Aorta (tissue), 1 donor: ENCODE measurements around the gene DZANK1.

DNA sequence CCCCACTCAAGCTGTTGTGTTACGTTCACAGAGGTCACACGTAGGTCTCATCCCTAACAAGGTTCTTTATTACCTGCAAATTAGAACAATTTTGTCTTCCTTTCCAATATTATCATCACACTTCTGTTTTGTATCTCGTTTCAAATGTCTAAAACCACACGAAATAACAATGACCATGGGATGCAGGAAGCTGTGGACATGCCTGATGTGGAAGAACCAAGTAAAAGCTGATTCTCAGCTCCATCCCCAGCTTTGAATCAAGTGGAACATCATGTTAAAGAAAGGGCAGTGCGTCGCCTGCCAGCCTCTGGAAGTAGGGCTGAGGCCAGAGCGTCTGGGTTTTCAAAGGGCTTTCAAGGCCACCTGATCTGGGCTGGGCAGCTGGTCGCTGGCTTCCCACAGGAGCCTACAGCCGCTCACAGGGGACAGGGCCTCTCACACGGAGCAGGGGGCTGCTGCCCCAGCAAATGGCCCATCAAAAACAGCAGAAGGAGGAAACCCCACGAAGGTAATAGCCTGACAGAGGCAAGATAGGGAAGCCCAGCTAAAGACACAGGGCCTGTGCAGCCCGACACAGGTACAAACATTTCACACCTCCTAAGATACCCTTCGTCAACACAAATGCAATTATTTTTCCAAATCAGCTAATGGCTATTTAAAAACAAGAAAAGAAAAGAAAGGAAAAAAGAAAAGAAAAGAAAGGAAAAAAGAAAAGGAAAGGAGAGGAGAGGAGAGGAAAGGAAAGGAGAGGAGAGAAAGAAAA lies 25.0 kb downstream of the RRBP1 start:
- PRO-cap = no peak

DNA sequence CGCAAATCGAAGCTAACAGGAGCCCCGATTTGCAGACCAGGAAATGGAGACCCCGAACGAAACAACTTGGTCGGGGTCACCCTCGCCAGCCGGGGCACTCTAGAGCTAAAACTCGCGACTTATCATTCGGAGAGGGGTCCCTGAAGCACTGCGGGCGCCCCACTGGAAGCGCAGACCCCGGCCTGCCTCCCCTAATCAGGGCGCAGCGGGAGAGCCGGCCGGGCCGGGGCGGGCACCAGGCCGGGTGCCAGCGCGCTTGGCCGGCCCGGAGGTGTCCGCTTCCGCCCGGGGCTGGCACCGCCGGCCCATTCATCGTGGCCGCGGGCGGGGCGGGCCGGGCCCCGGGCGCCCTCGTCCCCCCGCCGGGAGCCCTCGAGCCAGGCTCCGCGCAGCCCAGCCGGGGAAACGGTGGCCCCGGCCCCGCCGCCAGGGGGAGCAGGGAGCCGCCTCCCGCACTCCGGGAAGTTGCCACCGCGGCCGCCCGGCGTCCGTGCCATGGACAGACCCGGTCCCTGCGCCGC lies 1.1 kb downstream of the RRBP1 start:
- PRO-cap = no peak

GRCh38 chr20:17681398-17682070 lies 508 bp downstream of the RRBP1 start:
- PRO-cap = no peak

DNA sequence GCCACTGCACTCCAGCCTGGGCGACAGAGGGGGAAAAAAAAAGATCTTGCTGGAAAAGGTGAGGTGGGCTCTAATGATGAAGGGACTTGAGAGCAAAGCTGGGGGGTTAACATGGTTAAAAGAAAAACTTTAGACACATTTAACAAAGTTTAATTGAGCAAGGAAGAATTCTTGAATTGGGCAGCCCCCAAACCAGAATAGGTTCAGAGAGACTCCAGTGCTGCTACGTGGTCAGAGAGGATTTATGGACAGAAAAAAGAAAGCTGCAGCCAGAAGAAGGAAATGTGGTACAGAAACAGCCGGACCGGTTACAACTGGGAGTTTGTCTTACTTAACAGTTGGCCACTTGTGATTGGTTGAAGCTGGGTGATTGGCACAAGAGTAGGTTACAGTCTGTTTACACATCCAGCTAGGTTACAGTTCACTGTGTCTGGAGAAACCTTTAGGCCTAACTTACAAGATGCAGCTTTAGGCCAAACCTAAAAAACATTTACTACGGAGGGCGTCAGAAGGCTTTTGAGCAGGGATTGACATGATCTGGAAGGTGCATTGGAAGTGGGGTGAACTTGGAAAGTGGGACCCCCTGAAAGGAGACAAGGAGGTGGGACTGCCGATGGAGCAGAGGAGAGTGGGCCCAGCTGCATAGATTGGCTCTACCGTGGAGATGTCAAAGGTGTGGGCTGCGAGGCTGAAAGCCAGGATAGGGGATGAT lies 122.2 kb downstream of the BANF2 start:
- PRO-cap = no peak

- PRO-cap = no peak
These were observed 95.2 kb downstream of the SNX5 start for GRCh38 chr20:17873449-17873704.

DNA sequence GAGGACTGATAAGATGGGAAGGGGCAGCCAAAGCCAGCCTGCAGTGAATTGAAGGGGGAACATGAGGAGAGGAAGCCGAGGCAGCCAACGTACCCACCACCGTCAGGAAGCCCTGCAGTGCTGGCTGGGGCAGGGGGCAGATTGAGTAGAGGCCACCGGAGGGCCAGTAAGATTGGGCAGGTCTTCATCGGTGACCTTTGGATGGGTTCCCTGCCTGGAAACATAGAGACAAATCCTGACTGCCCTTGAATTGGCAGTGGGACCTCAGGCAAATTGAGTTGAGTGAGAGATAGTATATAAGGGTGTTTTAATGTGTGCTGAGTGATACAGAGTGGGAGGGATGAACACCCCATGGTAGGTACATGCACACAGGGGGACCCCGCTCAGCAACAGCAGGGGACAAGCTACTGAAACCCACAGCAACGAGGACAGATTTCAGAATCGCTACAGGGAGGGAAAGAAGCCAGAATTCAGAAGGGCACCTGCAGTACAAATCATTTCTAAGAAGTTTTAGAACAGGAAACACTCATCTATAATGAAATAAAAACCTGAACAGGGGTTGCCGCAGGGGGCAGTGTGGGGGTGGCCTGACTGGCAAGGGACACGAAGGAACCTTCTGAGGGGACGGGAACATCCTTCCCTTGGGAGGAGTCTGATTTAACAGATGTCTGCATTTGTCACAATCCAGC lies 90.0 kb downstream of the SNX5 start:
- PRO-cap = no peak

DNA sequence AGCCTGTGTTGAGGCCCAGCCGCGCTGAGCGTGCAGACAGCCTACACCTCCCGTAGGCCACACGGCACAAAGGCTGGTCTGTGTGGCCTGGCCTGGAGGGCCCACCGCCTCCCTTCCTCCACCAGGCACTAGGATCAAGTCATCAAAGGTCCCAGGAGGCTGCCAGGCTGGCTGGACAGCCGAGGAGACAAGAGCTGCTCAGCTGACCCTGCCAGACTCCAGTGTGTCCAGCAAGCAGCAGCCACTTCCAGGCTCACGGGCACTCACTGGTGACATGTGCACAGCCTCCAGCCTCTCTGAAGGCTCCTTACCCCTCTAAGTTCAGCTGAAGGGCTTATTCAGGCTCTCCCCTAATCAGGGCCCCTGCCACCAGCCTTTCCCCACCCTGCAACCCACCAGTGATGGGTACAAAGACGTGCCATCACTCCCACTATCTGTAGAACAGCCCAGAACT lies 86.1 kb downstream of the SNX5 start:
- PRO-cap = no peak

GRCh38 chr20:17916317-17916884 lies 52.2 kb downstream of the SNX5 start:
- PRO-cap = no peak

DNA sequence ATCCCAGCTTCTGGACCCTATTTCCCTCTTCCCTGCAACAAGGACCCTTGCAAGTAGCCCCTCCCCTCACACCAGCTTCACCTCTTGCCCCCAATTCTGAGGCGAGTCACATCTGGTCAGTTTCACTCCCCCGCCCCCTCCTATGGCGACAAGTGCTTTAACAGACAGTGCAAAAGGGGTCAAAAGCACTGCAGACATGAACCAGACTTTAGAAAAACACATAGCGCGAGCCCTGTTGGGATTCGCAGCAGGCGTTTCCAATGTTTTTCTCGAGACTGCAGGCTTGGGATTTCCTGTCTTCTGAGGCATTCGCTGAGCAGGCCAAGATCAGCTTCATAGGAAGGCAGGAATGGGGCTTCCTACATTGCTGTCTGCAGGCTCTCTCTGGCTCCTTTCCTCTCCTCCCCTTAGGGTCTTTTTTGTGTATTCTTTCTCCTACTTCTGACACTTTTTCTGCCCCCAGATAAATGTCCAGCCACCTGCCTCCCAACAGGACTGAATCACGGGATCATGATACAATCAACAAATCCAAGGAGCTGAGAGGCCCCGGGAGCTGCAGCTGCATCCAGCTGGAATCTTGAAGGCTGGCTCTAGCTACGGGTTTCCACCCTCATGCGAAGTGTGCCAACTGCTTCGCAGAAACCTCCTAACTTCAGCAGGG lies 31.8 kb downstream of the SNX5 start:
- PRO-cap = no peak

- PRO-cap = no peak
These were observed 27.2 kb downstream of the SNX5 start for GRCh38 chr20:17941304-17941896.

DNA sequence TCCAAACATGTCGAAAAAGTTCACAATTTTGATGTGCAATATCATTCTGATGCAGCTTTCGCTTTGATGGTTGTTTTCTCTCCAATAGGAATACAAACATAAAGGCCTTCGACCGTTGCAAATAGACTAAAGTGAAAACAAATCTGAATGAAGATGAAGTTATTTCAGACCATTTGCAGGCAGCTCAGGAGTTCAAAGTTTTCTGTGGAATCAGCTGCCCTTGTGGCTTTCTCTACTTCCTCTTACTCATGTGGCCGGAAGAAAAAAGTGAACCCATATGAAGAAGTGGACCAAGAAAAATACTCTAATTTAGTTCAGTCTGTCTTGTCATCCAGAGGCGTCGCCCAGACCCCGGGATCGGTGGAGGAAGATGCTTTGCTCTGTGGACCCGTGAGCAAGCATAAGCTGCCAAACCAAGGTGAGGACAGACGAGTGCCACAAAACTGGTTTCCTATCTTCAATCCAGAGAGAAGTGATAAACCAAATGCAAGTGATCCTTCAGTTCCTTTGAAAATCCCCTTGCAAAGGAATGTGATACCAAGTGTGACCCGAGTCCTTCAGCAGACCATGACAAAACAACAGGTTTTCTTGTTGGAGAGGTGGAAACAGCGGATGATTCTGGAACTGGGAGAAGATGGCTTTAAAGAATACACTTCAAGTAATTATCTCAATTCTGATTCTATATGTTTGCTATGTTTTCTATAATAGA lies 1.0 kb downstream of the MGME1 start:
- PRO-cap = bidirectional peak, plus-strand start at position 347 of the sequence, minus-strand start at position 204 of the sequence

DNA sequence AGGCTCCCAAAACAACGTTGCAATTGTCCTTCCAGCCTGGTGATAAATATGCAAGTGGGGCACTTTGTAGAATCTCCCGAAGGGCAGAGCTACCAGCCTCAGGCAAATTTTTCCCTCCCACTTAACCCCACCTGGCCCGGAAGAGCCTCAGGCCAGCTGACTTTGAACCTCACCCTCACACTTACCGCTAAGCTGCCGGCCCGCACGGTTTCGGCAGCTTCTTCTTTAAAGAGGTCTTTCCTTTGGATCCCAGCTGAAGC lies 2.5 kb downstream of the OVOL2 start:
- PRO-cap = no peak

DNA sequence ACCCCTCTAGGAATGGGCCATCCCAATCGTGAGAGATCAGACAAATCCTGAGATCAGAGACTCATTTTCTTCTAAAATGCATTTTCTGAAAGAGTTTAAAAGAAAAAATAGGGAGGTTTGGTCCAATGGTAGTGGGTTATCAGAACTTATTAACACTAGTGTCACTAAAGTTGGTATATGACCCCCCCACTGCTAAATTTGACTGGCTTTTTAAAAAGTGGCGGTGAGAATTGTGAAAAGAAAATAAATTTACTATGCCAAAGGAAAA lies 40.5 kb downstream of the ZNF133 start:
- PRO-cap = no peak

- PRO-cap = no peak
These were observed 14.8 kb downstream of the DZANK1 start for GRCh38 chr20:18451709-18452685.

DNA sequence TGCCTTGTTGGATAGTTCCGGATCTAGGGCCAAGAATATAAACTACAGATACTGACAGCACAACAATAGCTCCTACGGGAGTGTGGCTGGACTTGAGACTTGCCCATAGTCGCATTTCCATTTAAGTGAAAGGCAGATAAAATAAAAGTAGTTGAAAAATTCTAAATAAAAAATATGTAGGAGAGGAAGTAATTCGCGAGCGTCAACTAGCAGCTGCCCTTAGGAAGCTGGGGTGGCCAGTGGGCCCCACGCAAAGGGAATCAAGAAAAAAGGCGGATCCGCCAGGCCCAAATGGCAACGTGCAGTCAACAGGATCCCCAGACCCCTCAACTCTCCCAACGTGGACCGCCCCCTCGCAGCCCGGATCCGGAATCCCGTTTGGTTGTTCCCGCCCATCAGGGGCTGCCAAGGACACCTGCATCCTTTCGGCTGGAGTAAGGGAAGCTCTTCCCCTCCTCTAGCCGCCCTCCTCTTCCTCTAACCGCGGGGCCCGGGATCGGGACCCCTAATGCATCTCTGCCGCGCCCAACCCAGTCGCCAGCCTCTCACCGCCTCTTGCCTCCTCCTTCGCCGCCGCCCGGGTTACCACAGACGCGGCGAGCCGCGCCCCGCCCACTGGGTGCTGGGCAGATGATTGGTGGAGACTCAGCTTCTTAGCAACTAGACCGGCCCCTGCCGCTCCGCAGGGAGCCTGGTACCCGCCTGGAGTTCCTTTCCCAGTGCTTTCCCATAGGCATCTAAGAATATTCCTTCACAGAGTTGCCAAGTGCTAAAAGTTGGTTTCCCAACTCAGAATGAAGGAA lies at the start of gene DZANK1:
TSS of gene DZANK1 (minus strand) at position 584 of the 803 bp plus-strand sequence.
- PRO-cap = unidirectional peak, minus-strand start at position 328 of the sequence; unidirectional peak, minus-strand start at position 557 of the sequence; unidirectional peak, minus-strand start at position 584 of the sequence

- PRO-cap = no peak
These were observed 522 bp upstream of the SLC24A3 start for GRCh38 chr20:19211978-19212262.

DNA sequence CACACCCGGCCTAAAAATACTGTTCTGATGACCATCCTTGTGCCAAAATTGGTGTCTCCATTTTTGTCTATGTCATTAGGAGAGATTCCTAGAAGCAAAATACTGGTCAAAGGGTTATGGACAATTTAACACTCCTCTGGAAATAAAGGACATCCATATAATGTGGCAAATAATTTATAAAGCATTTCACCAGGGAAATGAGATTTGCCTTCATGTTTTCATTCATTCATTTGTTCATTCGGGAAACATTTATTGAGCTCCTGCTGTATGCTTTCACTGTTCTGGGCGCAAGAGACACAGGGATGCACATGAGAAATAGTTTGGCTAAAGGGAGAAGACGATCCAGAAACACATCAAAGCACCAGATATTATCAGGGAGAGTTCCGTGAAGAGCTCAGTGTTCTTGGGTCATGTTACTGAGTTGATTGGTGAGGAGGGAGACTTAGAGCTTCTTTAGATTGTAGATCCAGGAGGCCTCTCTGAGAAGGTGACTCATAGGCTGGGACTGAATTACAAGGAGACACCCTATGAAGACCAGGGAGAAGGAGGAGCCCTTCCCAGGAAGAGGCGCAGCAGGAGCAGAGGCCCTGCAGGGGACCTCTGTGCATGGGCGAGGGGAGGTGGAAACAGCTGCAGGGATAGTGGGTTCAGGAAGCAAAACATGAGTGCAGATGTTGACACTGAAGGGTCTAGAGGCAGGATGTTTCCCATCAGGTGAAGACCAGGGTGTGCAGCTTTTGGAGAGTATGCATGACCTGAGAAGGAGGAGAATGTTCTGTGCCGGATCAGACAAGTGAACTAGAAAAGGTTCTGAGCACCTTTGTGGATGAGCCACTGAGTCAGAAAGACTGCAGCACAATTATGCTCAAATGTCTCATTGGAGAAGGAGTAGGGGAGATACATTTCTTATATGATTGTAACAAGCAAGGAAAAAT lies 196.5 kb downstream of the SLC24A3 start:
- PRO-cap = no peak

DNA sequence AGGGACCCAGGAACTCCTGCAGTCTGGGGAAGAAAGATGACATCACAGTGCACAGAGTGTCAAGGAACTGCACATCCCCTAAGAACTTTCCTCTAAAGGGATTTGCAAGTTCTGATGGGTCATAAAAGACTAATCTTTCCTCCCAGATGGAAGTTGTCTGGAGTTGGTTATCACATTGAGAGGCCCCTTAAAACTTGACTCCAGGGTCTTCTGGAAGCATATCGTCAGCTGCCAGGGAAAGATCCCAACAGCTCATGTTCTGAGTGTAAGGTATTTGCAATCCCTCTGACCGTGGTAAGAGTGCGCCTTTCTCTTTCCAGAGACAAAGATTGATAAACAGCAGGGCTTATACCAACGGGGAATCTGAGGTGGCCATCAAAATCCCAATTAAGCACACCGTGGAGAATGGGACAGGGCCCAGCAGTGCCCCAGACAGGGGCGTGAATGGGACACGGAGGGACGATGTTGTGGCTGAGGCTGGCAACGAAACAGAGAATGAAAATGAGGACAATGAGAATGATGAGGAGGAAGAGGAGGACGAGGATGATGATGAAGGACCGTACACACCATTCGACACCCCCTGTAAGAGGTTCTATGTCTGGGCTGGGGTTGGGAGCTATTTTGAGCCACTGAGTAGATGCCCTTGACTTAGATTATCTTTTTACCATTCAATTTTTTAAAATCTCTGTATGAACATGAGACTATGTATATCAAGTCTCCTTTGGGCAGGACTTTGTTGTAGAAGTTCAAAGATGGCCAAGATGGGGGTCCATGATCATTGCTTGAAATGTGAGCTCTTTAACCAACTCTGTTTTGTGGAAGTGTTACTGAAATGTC lies 73.1 kb upstream of the RIN2 start:
- PRO-cap = no peak

- PRO-cap = no peak
These were observed 56.7 kb upstream of the RIN2 start for GRCh38 chr20:19701261-19701914.

GRCh38 chr20:19977430-19977879 lies 39.7 kb upstream of the NAA20 start:
- PRO-cap = no peak